ENCODE measurements around a stretch of chr12.

DNA sequence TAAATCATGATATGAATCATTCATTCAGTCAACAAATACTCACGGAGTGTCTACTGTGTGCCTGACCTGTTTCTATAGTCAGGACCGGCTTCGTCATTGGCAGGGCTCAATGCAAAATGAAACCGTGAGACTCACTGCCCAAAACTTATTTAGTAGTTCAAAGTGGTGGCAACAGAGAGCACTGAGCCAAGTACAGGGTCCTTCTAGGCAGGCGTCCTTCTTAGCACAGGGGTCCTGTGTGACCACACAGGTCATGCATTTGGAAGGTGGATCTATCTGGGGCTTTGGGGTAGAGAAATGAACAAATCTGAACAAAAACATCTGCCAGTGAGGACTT lies 706.9 kb downstream of the MED13L start:
- PRO-cap, 2 experiments, result no peak in any of the 2 experiments
- RAMPAGE, long total RNA, 5 experiments, result no peak in any of the 5 experiments

DNA sequence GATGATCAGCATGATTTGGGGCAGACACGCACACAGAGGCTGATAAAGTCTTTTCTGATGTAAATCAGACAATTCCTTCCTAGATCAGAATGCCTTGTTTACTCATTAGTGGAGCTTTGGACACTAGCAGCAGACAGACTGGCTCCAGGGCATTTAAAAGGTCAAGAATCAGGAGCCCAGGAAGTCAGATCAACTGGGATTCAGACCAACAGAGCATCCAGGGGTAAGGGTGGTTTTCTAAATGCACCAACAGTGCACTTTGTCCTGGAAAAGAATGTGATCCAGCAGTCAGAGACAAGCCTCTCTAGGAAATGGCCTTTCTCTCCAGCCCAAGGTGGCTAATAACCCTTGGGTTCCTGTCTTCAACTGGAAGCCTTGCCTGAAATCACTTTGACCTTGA lies 405.3 kb downstream of the MED13L start:
- PRO-cap, 2 experiments, result no peak in any of the 2 experiments
- RAMPAGE, long total RNA, 5 experiments, result no peak in any of the 5 experiments

DNA sequence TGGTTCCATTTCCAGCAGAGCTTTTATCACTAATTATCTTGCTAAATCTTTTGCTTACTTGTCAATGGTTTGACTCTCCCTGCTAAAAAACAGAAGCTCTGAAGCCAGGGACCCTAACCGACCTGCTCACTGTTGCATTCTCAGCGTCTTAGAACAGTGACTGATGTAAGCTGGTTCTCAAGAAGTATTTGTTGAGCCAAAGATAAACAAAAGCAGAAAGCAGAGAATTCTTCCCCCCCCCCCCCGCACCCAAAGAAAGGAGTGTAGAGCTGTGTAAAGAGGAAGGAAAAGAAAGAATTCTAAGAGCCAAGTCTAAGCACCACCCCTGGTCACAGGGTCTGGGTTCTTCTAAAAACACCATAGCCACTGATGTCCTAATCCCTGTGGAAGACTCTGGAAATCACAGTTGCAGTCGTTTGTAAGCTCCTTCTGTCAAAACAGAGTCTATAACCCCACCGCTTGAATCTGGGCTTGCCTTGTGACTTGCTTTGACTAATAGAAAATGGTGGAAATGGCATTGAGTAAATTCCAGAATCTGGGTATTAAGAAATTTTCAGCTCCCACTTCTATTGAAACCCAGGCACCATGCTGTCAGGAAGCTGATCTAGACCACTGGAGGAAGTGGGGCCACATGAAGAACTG lies 385.7 kb downstream of the MED13L start:
- PRO-cap, 2 experiments, result no peak in any of the 2 experiments
- RAMPAGE, long total RNA, 5 experiments, result no peak in any of the 5 experiments

DNA sequence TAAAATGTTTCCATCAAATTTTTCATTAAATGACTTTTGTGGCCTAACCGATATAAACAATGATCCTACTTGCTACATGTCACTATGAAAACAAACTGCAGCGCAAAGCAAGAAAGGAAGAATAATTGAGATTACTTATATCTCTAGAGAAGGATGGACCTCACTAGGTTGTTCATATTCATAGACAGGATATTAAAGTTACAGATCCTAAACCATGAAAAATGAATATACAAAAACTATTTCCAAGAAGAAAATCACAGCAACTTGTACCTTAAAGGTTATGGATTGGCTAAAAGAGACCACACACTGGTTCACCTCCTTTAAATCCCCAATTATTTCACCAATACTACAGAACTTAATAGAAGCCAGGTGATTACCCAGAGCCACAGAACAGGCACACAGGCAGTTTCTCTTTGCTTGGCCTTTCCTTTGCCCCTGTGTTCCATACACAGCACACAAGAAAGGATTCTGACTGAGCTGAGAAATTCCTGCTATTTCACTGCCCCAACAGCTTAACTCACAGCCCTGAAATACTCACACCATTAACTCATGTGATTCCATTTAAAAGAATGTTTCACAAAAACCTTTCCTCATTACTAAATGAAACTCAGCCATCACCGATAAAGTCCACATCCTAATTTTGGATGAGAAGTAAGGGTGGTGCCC lies 133.7 kb downstream of the MED13L start:
- PRO-cap, 2 experiments, result no peak in any of the 2 experiments
- RAMPAGE, long total RNA, 5 experiments, result no peak in any of the 5 experiments

GRCh38 chr12:116152070-116152654 lies 125.3 kb downstream of the MED13L start:
- PRO-cap, 2 experiments, result no peak in any of the 2 experiments
- RAMPAGE, long total RNA, 5 experiments, result no peak in any of the 5 experiments

DNA sequence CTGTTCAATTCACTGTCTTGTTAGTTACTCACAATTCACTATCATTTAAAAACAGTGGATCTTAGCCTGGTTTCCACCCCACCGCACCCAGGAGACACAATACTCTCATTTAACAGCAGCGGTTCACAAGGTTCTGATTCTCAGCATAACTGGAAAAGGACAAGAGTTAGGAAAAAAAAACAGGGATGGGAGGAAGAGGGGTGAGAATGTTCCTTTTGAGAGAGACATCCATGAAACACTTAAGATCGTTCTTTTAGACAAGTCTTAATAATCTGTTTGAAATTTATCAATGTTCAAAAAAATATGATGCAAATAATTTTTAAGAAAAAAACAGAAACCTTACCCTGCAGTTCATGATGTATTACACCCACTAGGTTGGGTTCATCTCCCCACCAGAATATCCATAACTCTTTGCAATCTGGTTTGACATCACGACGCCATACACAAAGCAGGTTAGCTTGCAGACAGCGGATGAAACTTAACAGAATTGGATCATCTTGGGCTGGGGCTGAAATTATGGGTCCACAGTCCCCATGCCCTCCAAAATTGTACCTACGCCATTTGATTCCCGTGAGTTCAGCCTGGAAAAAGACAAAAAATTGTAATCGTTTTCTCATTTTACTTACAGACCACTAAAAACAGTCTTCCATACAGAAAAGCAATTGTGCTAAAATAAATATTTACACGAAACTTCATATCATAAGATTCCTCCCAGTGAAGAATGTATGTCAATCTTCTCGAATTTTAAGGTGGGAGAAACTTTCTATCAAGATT lies 40.2 kb downstream of the MED13L start:
- PRO-cap, 2 experiments, result no peak in any of the 2 experiments
- RAMPAGE, long total RNA, 5 experiments, result no peak in any of the 5 experiments

- PRO-cap, 2 experiments, result no peak in any of the 2 experiments
- RAMPAGE, long total RNA, 5 experiments, result no peak in any of the 5 experiments
Measured at GRCh38 chr12:116325296-116325586, 47.7 kb upstream of the MED13L start.

DNA sequence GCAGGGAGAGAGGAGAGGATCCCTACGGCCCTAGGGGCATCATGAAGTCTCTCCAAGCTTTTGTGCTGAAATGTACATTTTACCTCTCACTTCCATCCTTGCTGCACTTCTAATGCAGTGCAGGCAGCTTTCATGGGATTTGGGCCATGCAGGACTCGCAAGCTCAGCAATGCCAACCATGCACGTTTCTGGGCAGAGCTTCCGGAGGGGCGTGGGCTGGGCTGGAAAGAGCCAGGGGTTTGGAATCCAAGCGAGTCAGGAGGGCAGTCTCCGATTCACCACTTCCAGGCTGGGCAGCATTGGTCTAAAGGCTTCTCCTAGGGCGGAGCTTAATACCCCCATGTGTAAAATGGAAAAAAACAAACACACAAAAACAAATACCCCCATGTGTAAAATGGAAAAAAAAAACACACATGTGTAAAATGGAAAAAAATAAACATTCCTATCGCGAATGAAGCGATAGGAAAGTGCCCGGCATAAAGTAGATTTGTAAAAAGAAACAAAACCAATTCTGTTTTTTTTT lies 124.4 kb upstream of the MAP1LC3B2 start:
- PRO-cap, 2 experiments, result no peak in any of the 2 experiments
- RAMPAGE, long total RNA, 5 experiments, result no peak in any of the 5 experiments

DNA sequence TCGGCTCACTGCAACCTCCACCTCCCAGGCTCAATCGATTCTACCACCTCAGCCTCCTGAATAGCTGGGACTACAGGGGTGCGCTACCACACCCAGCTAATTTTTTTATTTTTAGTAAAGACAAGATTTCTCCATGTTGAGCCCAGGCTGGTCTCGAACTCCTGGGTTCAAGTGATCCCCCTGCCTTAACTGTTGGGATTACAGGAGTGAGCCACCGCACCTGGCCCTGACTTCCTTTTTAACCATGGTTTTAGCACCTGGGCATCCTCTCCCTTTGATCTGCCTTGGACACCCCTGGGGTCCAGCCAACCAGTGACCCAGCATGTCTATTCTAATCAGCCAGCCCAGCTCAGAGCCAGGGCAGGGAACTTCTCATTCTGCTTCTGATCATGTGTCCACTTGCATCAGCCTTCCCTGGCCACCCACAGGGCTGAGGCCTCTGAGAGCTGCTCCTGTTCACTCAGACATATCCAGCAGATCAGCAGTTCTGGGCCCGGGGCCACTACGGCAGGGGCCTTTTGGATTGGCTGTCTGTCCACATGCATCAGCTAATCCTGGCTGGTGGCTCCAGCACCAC lies 118.0 kb upstream of the MAP1LC3B2 start:
- PRO-cap, 2 experiments, result no peak in any of the 2 experiments
- RAMPAGE, long total RNA, 5 experiments, result no peak in any of the 5 experiments

DNA sequence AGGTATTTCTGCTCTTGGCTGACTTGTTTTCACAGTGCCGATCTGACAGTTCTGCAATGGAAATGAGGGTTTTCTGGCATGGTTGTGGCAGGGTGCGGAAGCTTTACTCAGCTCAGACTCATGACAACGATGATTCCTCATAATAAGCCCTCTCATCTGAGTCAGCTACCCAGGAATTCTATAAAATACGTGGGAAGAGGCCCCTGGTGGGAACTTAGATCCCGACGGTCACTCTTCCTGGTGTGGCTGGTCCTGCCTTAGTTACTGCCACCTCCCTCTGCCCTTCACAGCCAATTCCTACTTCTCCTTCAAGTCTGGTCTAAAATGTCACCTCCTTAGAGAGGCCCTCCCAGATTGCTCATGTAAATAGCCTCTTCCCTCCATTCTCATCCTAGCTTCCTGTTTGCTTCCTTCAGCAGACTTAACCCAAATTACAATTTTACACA lies 104.2 kb upstream of the MAP1LC3B2 start:
- PRO-cap, 2 experiments, result peak in 1 of 2 experiments; most common plus-strand start position 209 of the sequence (in 1); most common minus-strand start position 55 of the sequence (in 1)
- RAMPAGE, long total RNA, 5 experiments, result no peak in any of the 5 experiments

DNA sequence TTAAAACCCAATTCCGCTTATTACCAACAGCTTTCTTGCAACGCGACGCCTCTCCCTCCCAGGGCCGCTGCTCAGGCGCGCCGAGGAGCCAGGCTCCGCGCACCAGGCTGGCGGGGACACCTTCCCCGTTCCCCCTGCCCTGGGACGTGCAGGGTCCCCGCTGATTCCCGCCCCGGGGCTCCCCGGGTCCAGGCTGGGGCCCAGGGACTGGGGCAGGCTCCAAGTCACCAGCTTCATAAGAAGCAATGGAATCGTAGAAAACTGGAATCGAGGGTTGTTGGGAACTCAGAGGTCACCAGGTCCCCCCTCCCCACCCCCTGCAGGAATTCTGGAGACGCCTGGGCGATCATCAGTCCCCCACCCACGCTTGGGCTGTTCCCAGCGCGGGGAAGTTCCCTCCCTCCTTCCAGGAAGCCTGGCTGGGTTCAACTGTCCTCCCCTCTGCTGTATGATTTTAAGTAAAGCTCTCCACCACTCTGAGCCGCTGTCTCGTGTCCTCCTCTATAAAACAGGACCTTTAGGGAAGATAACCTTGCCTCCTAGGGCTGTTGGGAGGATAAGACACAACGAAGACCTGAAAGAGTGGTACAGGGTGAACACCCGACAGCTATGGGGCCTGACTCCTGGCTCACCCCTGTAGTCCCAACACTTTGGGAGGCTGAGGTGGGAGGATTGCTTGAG lies 50.4 kb upstream of the MAP1LC3B2 start:
- PRO-cap, 2 experiments, result no peak in any of the 2 experiments
- RAMPAGE, long total RNA, 5 experiments, result no peak in any of the 5 experiments

- PRO-cap, 2 experiments, result peak in 2 of 2 experiments; most common plus-strand start chr12:116533425 (in 2); most common minus-strand start chr12:116533340 (in 1)
- RAMPAGE, long total RNA, 5 experiments, result no peak in any of the 5 experiments
Measured at GRCh38 chr12:116532894-116533552, 26.2 kb upstream of the MAP1LC3B2 start.

GRCh38 chr12:116582694-116582972 lies 23.5 kb downstream of the MAP1LC3B2 start:
- PRO-cap, 2 experiments, result no peak in any of the 2 experiments
- RAMPAGE, long total RNA, 5 experiments, result no peak in any of the 5 experiments

GRCh38 chr12:116759679-116760336 lies 21.7 kb downstream of the RNFT2 start:
- PRO-cap, 2 experiments, result no peak in any of the 2 experiments
- RAMPAGE, long total RNA, 5 experiments, result start-site peak on the plus strand in 1 of 5 experiments, at chr12:116759909-116759979 at its widest, 14 reads per replicate

- PRO-cap, 2 experiments, result no peak in any of the 2 experiments
- RAMPAGE, long total RNA, 5 experiments, result no peak in any of the 5 experiments
Measured at GRCh38 chr12:116850164-116850704, 31.0 kb downstream of the HRK start.

DNA sequence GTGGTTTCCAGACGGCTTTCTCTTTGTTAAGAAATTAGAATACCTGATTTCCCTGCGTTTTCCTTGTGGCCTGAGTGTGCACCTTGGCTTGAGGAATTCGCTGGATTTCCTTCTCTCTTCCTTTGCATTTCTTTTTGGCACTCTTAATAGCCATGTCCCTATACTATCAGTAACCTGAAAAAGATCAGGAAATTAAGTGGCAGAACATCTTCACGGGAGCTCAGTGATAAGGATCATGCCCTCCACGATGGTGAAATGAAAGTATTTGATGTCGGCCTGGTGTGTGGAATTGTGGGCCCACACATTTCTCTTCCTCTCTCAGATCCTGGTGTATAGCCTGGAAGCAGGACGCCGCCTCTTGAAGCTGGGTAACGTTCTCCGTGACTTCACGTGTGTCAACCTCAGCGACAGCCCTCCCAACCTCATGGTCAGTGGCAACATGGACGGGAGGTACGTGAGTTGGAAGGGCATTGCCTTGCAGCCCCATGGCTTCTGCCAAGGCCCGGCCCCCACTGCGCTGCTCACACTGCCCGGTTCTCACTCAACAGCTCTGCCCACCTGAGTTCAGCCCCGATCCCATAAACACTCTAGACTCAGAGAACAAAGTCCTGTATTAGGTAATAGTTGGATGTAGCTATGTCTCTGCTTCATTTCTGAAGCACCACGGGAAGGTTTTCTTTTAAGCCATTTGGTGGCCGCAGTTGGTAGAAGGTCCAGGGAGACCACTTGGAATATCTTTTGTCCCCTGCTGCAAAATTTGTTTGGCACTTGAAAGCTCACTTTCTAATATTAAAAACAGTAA lies 89.0 kb downstream of the TESC start:
- PRO-cap, 2 experiments, result no peak in any of the 2 experiments
- RAMPAGE, long total RNA, 5 experiments, result no peak in any of the 5 experiments

DNA sequence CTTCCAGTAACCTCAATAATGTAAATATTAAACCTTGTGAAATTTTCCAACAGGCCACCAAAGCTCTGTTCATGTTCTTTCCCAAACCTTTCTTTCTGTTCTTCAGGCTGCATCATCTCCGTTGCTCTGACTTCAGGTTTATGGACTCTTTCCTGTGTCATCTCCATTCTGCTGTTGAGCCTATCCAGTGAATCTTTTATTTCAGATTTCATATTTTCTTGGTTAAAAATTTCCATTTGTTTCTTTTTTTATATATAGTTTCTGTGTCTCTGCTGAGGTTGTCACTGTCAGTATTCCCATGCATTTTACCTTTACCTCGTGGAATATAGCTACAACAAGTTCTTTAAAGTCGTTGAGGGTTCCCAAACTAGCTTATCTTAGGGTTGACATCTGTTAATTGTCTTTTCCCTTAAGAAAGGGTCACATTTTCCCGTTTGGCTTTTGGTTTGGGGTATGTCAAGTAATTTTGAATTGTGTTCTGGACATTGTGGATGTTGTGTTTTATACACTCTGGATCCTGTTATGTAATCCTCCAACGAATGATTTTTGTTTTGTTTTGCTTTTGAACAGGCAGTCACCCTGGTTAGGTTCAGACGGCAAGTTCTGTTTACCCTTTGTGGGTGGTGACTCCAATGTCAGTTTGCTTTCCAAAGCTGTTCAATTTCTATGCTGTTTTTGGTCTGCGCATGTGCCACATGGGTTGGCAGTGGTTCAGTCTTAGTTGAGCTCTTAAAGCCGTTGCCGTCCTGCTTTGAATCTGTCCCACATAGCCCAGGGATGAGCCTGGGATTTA lies 85.0 kb downstream of the TESC start:
- PRO-cap, 2 experiments, result no peak in any of the 2 experiments
- RAMPAGE, long total RNA, 5 experiments, result no peak in any of the 5 experiments

DNA sequence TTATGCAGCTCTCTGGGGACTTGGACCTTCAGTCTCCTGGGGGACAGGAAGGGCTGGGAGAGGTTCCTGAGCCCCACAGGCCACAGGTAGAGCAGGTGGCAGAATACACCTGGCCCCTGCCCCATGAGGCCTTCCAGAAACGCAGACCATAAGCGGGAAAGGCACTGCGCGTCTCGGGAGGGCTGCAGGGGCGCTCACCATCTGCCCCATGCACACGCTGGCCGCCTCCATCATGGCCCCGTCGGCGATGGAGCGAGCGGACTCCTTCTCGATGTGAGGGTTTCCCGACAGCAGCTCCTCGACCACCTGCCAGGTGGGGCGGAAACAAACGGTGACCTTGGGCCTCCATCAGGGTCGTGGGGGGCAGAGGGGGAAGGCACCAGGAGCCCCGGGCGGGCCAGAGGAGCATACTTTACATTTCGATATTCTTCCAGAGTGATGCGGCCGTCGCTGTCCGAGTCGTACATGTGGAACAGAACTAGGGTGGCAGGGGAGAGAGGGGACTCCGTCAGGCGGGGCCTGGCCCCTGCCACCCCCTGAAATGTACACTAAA lies 52.8 kb downstream of the TESC start:
- PRO-cap, 2 experiments, result no peak in any of the 2 experiments
- RAMPAGE, long total RNA, 5 experiments, result no peak in any of the 5 experiments

DNA sequence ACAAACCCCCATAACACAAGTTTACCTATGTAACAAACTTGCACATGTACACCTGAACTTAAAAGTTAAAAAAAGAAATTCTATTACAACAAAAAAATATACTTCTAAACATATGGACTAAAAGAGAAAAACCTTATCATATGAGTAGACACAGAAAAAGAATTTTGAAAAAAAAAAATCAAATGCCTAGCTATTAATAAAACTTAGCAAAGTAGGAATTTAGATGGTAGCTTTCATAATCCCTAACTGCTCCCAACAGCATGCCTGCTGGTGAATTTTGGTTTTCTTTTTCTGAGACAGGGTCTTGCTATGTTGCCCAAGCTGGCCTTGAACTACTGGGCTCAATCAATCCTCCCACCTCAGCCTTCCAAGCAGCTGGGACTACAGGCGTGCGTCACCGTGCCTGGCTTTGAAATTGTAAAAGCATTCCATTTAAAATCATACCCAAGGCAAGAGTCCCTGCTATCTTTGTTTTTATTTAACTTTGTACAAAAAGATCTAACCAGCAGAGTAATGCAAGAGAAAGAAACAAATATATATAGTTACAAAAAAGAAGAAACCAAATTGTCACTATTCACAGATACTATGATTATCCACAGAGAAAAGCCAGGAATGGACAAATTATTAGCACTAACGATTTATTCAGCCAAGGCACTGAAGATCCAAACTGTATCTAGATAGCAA lies 20.7 kb downstream of the FBXO21 start:
- PRO-cap, 2 experiments, result no peak in any of the 2 experiments
- RAMPAGE, long total RNA, 5 experiments, result no peak in any of the 5 experiments

- PRO-cap, 2 experiments, result peak in 2 of 2 experiments; most common plus-strand start chr12:118052776 (in 1); most common minus-strand start chr12:118052539 (in 1)
- RAMPAGE, long total RNA, 5 experiments, result no peak in any of the 5 experiments
Measured at GRCh38 chr12:118052194-118053033, 8.6 kb downstream of the WSB2 start.

Data from thyroid gland (tissue), 7 donors.